AG04449 (cell line): ENCODE measurements around a stretch of chr22.

- RRBS: no CpG with 5 or more reads among the region's 4 CpGs
Observed at GRCh38 chr22:22906789-22907186, 19.2 kb downstream of the IGLL5 start.

- RRBS: no CpG with 5 or more reads among the region's 14 CpGs
Observed at GRCh38 chr22:22929272-22929791, 41.7 kb downstream of the IGLL5 start.

GRCh38 chr22:22929792-22930233 lies 42.2 kb downstream of the IGLL5 start:
- RRBS: no CpG with 5 or more reads among the region's 4 CpGs

GRCh38 chr22:22935035-22936215 lies 47.8 kb downstream of the IGLL5 start:
- RRBS: no CpG with 5 or more reads among the region's 9 CpGs

GRCh38 chr22:22975263-22975592 lies 87.6 kb downstream of the IGLL5 start:
- RRBS: no CpG with 5 or more reads among the region's 6 CpGs

DNA sequence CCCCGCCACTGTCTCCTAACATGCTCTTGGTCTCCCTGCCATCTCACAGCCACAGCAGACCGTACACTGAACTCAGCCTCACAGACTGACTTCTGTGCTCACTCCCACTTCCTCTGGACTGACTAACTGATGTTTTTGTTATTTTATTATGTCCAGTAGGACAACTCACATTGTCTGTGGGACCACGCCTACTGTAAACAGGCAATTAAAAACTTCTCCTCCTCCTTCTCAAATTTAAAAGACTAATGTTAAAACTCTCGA lies 2.6 kb upstream of the GNAZ start:
- RRBS: no CpG with 5 or more reads among the region's 4 CpGs

GRCh38 chr22:23183235-23183993 lies 3.1 kb downstream of the BCR start:
- RRBS: no CpG with 5 or more reads among the region's 12 CpGs

GRCh38 chr22:23241944-23242728 lies 61.8 kb downstream of the BCR start:
- RRBS: 32% methylated on average over 3 of the region's 10 CpGs

DNA sequence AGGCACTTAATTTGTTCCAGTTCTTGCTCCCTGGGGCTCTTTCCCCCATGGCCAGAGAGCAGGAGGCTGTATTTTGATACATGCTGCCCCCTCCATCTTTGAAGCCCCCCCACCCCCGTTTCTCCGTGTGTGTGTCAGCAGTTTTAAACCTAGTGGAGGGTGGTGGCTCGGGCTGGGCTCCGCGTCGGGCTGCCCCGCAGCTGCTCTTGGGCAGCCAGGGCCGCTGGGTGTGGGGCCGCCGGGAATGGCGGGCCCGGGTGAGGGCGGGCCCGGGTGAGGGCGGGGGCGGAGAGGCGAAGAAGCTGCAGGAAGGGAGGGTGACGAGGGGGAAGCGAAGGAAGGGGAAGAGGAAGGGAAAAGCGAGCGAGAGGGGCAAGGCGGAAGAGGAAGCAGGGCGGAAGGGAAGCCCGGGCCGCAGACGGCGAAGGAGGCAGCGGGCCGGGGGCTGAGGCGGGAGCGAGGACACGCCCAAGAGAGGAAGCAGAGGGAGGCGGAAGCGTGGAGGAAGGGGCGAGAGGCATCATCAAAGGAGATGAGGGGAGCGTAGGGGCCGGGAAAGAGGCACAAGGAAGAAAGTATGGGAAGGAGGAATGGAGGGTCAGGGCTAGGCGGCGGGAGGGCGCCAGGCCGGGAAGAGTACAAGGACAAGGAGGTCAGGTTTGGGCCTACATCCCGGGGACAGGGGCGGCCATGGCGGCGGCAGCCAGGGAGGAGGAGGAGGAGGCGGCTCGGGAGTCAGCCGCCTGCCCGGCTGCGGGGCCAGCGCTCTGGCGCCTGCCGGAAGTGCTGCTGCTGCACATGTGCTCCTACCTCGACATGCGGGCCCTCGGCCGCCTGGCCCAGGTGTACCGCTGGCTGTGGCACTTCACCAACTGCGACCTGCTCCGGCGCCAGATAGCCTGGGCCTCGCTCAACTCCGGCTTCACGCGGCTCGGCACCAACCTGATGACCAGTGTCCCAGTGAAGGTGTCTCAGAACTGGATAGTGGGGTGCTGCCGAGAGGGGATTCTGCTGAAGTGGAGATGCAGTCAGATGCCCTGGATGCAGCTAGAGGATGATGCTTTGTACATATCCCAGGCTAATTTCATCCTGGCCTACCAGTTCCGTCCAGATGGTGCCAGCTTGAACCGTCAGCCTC lies 82.5 kb downstream of the BCR start:
- RRBS: 81% methylated on average over 4 of the region's 69 CpGs

- RRBS: no CpG with 5 or more reads among the region's 10 CpGs
Observed at GRCh38 chr22:23270003-23270514, 89.8 kb downstream of the BCR start.

- RRBS: no CpG with 5 or more reads among the region's 15 CpGs
Observed at GRCh38 chr22:23270811-23271794, 90.8 kb downstream of the BCR start.

GRCh38 chr22:23283584-23284709 lies 103.6 kb downstream of the BCR start:
- RRBS: 100% methylated on average over 1 of the region's 27 CpGs

DNA sequence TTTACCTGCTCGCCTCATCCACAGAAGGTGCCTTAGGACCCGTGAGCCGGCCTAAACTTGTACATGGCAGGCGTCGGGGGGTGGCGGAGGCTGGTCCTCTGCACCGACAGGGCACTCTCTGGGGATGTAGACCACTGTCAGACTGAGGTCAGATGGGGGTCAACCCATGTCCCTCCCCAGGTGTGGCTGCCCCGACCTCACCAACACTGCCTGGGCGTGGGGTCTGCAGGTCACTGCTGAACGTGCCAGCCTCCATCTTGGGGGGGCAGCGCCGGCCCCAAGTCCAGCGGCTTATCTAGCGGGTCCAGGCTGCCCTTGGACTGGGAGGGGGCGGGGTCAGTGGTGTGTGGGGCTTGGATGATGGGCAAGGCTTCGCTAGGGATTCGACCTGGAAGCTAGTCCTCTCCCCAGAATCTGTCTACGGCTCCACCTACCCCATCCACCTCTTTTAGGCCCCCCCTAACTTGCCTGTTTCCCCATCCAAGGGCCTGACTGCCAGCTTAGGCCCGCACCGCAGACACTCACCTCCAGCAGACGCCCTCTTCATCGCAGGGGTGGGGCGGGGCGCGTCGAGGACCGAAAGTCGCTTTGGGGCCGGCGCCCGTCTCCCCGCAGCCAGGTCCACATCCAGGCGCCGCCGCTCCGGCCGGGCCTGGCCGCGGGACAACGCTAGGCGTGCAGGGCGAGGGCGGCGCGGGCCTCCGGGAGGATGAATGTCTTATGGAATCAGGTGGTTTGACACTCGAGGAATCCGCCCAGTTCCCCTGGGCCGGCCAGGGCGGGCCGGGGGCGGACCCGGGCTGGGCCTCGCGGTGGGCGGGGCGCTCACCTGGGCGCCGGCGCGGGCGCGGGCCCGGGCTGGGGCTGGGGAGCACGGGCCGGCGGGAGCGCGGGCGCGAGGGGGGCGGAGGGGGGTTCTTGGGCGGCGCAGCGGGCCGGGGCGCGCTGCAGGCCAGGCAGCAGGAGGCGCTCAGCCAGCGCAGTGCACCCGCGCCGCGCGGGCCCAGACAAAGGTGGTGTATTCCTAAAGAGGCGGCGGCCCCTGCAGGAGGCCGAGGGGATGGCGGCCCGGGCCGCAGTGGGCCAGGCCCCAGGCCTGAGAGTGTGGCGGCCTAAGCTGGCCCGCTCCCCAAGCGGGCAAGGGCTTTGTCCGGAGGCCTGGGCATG lies 177.9 kb downstream of the IGLL1 start:
- RRBS: 7% methylated on average over 44 of the region's 95 CpGs

GRCh38 chr22:23460520-23461022 lies 119.5 kb downstream of the IGLL1 start:
- RRBS: no CpG with 5 or more reads among the region's 23 CpGs

DNA sequence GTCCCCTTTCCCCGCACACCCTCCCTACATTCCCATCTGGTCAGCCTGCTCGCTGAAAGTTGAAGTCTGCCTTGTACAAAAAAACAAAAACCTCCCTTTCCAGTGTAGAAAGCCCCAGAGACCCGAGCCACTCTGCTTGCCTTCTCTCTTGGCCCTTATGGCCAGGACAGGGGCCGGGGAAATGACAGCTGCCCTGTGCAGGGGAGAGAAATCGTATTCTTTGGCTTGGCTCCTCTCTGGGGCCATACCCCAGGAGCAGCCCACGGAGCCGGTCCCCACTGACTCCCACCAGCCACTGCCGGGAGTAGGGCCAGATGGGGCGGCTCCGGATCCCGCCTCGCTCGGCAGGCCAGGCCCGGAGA lies 59.4 kb downstream of the IGLL1 start:
- RRBS: 4% methylated on average over 3 of the region's 14 CpGs

GRCh38 chr22:23527279-23527759 lies 52.8 kb downstream of the IGLL1 start:
- RRBS: no CpG with 5 or more reads among the region's 5 CpGs

DNA sequence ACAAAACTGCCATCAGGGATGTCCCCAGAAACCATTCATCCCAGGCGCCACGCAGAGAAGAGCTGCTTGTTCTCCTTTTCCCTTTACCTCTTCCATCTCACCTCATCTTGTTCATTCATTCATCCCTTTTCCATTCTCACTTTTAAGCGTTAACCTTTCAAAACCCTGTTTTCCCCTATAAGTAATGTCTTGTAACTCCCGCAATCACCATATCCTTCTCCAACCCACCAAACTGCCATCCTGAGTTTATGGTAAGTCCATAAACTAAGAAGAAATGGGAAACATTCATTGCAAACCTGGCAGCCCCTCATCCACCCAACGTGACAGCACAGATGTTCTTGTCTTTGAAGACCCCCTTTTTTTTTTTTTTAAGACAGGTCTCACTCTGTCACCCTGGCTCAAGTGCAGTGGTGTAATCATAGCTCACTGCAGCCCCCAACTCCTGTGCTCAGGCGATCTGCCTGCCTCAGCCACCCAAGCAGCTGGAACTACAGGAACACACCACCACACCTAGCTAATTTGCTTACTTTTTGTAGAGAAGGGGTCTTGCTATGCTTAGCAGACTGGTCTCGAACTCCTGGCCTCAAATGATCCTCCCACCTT lies 26.7 kb upstream of the DRICH1 start:
- RRBS: no CpG with 5 or more reads among the region's 7 CpGs

DNA sequence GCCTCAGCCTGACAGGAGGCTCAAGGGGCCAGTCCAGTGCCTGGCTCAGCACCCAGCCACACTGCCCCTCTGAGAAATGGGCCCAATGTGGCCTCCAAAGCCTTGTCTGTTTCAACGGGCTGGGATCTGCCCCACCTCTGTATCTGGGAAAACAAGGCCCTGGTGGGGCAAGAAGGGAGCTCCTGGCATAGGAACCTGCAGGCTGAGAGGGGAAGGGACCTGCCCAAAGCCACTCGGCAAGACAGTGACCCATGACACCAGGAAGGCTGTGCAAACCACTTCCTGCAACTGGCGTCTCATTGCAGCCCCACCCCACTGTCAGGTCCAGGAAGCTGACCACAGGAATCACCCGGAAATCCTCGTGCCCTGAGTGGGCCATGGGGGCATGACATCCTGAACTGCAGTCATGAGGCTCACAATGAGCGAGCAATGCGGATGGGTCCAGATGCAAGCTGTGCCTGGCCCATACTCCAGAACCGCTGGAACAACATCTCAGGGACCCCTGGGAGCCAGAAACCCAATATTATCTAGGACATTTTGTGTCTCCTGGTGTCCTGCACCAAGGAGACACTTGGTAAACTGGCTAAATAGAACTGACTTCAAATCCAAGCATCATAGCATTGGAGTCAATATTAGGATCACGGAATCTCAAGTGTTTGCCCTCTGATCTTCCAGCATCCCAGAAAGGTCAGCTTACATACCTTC lies 14.8 kb upstream of the RGL4 start:
- RRBS: no CpG with 5 or more reads among the region's 9 CpGs

DNA sequence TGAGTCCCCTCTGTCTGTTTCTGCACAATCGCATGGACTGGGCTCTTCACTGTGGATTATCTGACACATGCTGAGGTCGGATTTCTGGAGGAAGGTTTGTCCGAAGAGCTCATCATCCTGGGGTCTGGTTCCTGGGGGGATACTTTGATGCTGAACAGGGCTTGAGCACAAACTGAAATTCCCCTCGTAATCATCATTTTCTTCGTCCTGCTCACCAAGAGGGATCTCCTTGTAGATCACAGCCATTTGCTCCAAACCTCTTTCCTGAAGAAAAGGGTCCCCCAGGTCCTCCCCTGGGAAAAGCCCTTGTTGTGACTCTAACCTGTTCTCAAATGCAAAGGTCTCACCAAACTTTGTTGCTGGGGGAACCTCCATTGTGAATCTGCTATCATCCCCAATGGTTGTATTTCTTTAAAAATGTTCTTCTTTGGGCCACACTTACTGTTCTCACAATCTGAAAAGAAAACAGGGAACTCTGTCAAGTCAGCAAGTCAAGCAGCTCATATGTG lies 6.1 kb downstream of the ZNF70 start:
- RRBS: no CpG with 5 or more reads among the region's 5 CpGs